Cerebral cortex (tissue), 2 donors: ENCODE data around the genes UBB, FLCN and COPS3.

GRCh38 chr17:15573883-15574326 is 10.6 kb upstream of the TVP23C start:
- PRO-cap, 2 experiments: no peak in any of the 2 experiments

- PRO-cap, 2 experiments: peak in 1 of 2 experiments; most common plus-strand start chr17:15651979 (in 1); most common minus-strand start chr17:15651882 (in 1)
Measured at GRCh38 chr17:15651206-15652165, 32.0 kb upstream of the FBXW10B start.

DNA sequence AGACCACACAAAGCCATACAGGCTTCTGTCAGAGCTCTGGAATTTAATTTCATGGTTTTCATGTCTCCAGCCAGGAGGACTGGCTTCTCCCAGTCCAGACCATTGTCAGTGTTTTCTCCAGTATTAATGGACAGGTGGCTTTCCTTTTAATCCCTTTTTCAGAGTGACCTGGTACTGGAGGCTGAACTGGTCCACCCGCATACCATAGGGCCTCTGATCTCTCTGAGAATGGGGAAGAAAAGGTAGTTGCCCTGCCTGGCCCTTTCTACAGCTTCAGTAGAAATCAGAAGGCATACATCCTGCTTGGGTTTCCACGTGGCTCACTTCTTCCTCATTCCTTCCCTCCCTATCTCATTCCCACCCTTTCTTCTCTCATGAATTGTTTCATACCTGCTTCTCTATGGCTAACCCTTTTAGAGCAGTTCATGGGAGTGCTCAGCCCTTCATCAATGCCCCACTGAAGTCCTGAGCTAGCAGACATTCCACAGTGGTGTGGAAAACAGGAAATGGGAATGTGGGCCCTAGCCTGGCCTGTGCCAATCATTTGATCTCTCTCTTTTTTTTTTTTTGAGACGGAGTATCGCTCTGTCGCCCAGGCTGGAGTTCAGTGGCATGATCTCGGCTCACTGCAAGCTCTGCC is 29.0 kb downstream of the TRIM16 start:
- PRO-cap, 2 experiments: no peak in any of the 2 experiments

GRCh38 chr17:16027718-16028607 is 28.3 kb downstream of the TTC19 start:
- PRO-cap, 2 experiments: no peak in any of the 2 experiments

DNA sequence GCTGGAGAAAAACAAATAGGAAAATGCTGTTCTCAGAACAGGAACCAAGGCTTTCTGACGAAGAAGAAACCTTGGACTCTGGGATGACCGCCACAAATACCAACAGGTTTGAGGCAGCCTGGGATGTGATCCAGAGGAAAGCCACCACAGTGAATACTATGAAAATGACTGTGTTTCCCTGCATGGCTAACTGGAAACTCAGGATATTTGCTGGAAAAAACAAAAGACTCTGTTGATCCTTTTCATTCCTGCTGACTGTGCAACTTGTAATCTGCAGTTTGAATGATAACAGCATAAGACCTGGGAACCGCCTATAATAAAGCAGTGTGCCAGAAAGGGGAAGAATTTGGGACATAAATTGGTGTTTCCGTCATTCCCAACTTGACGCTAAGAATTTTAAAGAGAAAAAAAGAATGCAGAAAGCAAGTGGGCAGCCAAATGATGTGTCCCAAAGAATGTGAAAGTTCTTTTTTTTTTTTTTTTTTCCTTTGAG is 41.4 kb downstream of the TTC19 start:
- PRO-cap, 2 experiments: no peak in any of the 2 experiments

GRCh38 chr17:16044509-16045014 is 44.9 kb downstream of the TTC19 start:
- PRO-cap, 2 experiments: no peak in any of the 2 experiments

DNA sequence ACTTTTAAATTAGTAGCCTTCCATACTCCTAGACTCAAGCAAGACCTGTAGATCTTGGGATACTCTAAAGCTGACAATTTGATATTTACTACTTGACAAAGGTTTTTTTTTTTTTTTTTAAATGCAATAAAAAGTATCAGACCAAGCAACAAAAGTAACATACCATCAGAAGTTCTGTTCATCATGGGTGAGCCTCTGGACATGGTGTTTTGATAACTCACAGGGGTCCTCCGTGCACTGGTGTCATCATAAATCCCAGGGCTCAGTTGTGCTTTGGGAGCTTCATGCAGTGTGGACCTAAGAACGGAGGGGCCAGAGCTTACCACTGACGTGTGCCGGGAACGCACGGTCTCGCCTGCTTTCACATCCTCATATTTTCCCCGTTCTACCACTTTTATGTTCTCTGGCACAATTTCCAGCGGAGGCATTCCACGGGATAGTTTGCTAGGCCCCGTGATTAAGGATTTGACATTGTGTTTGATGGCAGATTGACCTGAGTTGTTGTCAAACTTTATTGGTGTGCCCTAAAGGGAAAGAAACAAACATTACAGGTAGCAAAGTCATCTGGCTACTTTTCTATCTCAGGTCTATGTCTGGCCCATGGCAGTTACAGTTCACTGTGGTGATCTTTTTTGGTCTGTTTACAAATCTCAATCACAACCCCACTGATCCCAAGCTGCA is 70.5 kb downstream of the TTC19 start:
- PRO-cap, 2 experiments: no peak in any of the 2 experiments

GRCh38 chr17:16072026-16072346 is 72.4 kb downstream of the TTC19 start:
- PRO-cap, 2 experiments: no peak in any of the 2 experiments

DNA sequence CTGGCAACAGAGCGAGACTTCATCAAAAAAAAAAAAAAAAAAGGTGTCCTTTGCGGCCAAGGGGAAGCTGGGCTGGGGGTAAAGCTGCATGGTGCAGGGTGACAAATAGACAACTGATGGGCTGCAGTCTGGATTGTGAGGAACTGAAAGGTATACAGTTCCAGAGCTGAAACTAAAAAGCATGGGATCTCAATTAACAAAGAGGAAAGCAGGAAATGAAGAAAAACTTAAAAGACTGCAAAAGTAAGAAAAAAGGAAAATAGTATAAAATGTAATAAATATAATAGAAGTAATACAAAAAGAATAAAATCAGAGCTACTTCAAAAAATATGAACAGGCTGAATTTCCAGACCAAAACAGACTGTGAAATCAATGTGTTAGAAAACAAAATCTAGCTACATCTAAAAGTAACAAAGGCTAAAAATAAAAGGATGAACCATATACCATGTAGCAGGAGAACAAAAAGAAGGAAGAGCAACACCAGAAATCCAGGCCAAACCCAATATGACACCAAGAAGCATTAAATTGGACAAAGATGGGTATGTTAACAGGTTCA is 22.4 kb downstream of the CENPV start:
- PRO-cap, 2 experiments: no peak in any of the 2 experiments

GRCh38 chr17:16380887-16381238 is at the start of gene UBB:
UBB (plus strand) TSS chr17:16381091.
- PRO-cap, 2 experiments: peak in 2 of 2 experiments; most common plus-strand start chr17:16381095 (in 2)

GRCh38 chr17:16865801-16866157 is 106.1 kb downstream of the TNFRSF13B start:
- PRO-cap, 2 experiments: no peak in any of the 2 experiments

GRCh38 chr17:17043618-17044166 is 1.4 kb downstream of the MPRIP start:
- PRO-cap, 2 experiments: no peak in any of the 2 experiments

DNA sequence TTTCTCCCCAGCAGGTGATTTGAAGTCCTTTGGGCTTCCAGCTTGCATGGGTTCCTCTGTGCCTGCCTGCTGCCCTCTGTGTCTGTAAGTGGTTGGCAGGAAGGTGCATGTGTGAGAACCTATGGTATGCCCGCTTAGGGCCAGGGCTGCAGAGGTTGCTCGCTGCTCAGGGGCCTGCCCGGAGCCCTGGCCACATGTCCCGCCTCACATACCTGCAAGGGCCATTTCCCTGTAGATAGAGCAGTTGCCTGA is 65.5 kb downstream of the MPRIP start:
- PRO-cap, 2 experiments: no peak in any of the 2 experiments

DNA sequence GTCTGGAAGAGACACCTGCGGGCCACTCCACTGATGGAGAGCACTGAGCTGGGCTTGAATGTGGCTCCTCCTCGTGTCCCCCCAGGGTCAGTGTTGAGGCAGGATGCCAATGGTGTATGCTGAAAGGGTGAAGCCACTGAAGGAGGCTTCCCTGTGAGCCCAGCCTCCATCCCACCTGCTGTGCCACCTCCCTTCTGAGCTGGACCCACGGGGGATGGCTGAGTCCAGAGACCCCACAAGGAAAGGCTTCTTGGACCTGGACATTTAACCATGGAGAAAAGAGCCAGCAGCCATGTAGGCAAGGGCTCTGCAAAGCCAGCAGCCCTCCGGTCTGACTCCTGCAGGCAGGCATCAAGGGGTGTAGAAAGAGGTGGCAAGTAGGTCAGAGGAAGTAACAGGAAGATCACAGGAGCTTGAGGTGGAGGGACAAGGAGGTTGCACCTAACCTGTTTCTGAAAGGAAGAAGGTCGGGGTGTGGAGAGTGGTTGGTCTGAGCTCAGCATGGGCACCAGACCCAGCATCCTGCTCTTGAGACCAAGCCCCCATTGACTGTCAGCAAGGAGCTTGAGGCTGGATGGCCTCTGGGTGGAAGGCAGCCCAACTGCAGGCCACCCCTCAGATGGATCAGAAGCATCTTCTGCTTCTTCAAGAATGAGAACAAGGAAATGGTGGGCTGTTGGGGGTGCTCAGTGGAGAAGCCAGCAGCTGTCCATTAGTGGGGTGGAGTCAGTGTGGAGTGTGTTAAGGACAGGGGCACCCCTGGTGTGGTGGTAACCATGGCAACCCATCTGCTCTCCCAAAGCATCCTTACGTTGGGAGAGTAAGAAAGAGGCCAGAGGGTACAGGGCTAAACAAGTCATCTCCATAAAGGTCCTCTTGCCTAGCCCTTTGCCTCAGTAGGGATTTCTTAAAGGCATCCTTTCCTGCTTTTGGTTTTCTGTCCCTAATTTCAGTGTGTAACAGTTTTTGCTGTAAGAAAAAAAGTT is 80.7 kb downstream of the PLD6 start:
- PRO-cap, 2 experiments: no peak in any of the 2 experiments

DNA sequence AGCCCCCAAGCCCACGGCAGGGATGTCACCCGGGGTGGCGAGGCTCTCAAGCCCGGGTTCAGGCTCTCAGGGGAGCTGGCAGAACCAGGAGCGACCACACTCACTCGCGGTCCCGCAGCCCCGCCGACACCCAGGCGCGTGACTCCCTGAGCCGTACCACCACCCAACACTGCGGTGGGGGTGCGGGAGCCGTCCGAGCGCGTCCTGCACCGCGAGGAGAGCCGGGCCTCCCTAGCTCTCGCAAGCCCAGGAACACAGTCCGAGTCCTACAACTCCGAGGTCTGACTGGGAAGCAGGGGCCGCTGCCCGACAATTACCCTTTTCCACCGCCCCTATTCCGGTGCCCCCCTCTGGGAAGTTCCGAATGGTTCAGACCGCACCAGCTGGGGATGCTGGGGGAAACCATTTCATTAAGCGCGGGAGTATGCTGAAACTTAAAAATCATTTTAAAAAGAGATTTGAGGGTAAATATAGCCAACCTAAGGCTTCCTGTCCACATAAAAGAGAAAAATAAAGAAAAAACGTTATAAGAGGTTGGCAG is at the start of gene FLCN:
TSS of gene FLCN (minus strand) at position 125 of the 541 bp plus-strand sequence.
- PRO-cap, 2 experiments: peak in 2 of 2 experiments; most common minus-strand start position 122 of the sequence (in 1)

- PRO-cap, 2 experiments: peak in 1 of 2 experiments; most common plus-strand start chr17:17281400 (in 1); most common minus-strand start chr17:17281297 (in 1)
Measured at GRCh38 chr17:17281091-17281827, at the start of gene COPS3. COPS3 (minus strand) TSS chr17:17281246.

GRCh38 chr17:17462035-17462683 is 14.6 kb upstream of the MED9 start:
- PRO-cap, 2 experiments: no peak in any of the 2 experiments

DNA sequence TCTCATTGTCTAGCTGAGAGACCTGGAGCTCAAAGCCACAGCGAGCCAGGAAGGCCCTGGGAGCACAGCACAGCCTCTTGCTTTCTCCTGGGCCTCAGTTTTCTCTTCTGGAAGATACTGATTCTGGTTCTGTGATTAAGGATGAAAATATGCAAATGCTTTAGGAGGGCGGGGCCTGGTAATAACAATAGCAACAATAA is 982 bp upstream of the RASD1 start:
- PRO-cap, 2 experiments: no peak in any of the 2 experiments

GRCh38 chr17:17539214-17539986 is 43.2 kb upstream of the RASD1 start:
- PRO-cap, 2 experiments: no peak in any of the 2 experiments

- PRO-cap, 2 experiments: no peak in any of the 2 experiments
Measured at GRCh38 chr17:17560966-17561405, 30.5 kb downstream of the PEMT start.